Subcutaneous preadipocyte (primary cell): ENCODE results near the gene FOXN3.

DNA sequence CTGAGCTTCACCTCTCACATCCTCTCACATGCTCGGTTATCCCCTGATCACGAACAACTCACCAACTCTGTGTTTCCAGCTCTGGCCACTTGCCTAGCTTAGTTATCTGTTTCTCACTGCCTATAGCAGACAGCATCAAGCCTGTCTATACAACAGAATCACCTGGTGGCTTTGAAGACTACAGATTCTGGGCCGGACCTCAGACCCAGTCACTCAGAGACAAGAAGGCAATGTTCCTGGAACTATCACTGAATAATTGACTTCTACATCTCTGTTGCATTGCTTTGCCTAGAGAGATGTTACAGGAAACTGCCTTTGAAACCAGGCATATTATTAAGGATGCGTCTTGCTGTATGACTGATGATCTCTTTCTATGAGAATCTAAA is 158.1 kb downstream of the FOXN3 start:
- CAGE, long polyA plus RNA = no peak

GRCh38 chr14:89284341-89285021 is 132.6 kb downstream of the FOXN3 start:
- CAGE, long polyA plus RNA = no peak

GRCh38 chr14:89366900-89367085 is 50.2 kb downstream of the FOXN3 start:
- CAGE, long polyA plus RNA = no peak

DNA sequence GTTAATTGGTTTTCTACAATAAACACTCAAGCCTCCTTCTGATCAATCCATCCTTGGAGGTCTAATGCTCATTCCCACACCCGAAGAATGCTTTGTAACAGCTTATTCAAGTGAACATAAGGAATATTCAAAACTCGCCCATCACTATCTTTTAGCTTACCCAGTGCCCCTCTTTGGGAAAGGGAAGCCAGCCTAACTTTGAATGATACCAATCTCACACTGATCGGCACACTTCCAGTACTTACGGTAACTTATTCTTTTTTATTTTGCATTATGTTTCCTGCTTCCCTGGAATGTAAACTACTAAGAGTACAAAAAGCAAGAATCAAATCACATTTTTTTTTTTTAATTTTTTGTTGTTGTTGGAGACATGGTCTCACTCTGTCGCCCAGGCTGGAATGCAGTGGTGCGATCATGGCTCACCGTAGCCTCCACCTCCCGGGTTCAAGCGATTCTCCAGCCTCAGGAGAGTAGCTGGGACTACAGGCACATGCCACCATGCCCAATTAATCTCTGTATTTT is 14.1 kb downstream of the FOXN3 start:
- CAGE, long polyA plus RNA = no peak

- CAGE, long polyA plus RNA = no peak
Observed at GRCh38 chr14:89416830-89417458, at the start of gene FOXN3. Gene FOXN3, minus strand, starts transcription at chr14:89417233.

- CAGE, long polyA plus RNA = no peak
Observed at GRCh38 chr14:89493649-89494527, 76.9 kb upstream of the FOXN3 start.

GRCh38 chr14:89575341-89575764 is 158.3 kb upstream of the FOXN3 start:
- CAGE, long polyA plus RNA = no peak

DNA sequence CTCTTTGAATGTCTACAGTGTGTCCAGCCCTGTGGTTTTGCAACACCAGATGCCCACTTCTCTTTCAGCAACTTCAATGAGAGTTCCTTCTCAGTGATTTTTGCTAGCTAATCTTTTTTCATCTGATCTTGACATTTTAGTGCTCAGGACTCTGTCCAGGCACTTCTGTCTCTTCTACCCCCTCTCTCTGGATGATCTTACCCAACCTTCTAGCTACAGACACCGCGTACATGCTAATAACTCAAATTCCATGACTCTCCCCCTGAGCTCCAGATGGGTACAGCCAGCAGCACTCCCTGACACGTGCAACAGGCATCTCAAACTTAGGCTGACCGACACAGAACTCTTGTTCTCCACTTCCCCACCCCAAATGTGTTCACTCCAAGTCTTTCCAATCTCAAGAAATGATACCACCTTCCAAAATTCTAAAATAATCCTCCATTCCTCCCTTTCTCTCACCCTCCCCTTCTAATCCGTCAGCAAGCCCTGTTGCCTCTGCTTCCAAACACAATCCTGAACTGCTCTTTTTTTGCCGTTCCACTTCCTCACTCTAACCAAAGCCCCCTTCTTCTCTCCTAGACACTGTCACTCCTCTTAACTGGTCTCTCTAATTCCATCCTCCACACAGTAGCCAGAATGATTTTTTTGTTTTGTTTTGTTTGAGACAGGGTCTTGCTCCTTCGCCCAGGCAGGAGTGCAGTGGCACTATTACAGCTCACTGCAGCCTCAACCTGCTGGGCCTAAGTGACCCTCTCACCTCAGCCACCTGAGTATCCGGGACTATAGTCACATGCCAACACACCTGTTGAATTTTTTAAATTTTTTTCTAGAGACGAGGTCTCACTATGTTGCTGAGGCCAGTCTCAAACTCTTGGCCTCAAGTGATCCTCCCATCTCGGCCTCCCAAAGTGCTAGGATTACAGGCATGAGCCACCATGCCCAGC is 161.4 kb upstream of the FOXN3 start:
- CAGE, long polyA plus RNA = no peak

DNA sequence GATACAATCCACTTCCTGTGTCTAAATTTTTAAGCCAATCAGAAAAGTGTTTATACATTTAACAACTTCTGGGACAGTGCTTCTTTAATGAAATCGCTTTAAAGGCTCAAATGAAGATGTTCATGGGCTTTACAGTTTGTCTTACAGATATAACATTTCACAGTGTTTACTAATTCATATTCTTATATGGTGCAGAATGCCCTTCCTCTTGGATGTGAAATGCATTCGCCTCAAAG is 200.0 kb upstream of the FOXN3 start:
- CAGE, long polyA plus RNA = no peak

GRCh38 chr14:89648445-89649159 is 231.6 kb upstream of the FOXN3 start:
- CAGE, long polyA plus RNA = no peak

- CAGE, long polyA plus RNA = no peak
Observed at GRCh38 chr14:89956641-89956943, 865 bp downstream of the TDP1 start.

DNA sequence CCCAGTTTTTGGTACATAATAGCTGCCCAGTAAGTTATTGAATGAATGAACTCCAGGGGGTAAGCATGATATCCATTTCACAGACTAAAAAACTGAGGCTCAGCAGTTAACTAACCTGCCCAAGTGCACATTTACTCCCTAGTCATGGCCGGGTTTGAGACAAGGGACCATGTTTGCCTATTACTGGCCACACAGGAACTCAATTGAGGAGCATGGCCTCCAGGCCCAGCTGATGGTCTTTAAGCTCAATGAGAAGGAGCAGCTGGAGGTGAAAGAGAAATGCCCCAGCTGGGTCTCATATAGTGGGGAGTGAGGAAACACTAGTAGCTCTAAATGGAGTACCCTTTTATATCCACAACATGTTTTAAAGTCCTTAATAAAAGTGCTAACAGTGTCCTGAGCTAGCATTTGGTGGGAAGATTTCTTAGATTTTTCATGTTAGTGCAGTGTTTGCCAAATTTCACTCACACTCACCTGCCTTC is 1.6 kb downstream of the TDP1 start:
- CAGE, long polyA plus RNA = no peak

- CAGE, long polyA plus RNA = no peak
Observed at GRCh38 chr14:90299501-90299905, 32.2 kb downstream of the NRDE2 start.

DNA sequence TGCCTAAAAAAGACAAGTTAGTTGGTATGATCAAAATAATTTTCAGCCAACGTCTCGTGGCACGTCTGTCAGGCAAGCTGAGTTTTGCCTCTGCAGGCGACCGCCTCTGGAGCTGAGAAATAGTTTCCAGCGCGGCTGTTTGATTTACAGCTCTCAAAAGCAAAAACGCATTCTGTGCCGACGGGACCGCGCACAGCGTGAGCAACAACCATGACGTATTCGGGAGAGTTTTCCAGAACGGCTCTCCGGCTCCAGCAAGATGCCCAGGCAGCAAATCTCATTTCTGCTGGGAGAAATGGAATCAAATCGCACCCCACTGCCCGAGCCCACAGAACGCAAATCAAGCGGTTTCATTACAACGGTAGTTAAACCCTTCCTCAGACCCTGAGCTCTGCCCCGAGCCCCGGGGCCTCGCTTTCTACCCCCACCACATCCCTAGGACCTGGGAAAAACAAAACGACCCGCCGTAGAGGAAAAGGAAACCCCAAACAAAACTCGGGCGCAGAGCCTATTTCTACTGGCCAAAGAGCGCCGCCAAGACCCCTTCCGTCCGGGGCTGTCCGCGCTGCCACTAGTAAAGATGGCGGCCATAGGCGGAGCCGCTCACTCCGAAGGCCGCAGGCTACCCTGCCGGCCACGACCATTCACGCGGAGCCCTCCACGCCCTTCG is 14.1 kb upstream of the CALM1 start:
- CAGE, long polyA plus RNA = no peak

DNA sequence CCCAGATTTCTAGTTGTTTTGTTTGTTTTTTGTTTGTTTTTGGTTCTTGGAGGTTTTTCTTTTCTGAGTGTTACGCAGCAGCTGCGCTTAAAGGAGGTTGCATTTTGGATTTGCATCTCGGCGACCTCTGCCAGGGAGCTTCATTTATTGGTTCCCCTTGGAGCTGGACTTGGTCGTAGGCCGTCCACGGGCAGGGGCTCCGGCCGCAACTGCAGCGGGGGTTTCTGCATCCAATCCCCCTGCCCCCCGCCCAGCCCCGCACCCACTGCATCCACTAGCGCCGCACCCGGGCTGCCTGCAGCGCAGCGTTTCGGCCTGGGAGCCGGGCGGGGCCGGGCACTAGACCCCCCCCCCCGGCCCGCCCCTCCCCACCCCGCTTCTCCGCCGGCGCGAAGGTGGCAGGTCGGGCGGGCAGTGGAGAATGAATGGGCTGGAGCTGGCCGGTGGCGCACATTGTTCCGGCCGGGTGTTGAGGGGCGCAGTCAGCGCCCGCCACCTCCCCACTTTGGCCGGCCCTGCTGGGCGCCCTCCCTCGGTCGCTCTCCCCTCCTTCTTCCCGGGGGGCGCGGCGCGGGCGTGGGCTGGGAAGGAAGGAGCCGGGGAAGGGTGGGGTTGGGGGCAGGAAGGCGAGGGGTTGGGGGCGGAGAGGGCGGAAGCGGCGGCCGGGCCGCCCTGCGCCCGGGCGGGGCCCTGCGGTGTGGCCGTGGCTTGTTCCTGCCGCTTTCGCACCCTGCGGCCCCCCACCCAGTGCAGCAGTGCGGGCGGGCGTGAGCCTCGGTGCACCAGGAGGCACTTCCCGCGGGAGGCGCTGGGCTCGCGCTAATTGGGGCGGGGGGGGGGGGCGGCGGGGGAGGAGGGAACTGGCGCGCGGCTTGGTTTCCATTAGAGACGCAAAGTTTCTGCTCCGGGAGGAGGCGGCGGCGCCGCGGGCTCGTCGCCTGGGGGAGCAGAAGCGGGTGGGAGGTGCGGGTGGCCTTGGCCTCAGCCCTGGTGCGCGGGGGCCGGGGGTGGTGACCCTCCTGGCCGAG is 768 bp downstream of the CALM1 start:
- CAGE, long polyA plus RNA = no peak

DNA sequence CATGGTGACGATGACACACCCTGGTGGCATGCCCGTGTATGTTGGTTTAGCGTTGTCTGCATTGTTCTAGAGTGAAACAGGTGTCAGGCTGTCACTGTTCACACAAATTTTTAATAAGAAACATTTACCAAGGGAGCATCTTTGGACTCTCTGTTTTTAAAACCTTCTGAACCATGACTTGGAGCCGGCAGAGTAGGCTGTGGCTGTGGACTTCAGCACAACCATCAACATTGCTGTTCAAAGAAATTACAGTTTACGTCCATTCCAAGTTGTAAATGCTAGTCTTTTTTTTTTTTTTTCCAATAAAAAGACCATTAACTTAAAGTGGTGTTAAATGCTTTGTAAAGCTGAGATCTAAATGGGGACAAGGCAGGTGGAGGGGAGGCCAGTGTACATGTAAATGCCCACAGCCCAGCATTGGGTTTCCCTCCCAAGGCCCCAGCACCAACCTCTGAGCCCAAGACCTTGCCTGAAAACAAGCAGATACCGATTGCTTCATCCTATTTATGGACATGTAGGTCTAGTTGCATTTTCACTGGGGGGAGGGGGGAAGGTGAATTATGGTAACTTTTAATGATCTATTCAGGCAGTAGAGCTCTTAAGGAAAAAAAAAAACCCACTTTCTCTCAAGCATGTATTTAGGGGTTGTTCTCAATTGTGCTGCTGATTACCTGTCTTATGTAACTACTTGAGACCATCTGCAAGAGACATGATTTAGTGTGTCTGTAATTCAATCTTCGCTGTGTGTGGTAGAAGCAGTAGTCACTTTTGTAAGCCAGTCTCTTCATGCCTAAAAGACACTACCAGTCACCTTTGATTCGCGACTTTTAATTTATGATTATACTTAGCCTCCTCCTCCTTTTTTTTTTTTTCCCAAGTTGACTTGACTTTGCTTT is 8.7 kb downstream of the CALM1 start:
- CAGE, long polyA plus RNA = no peak

GRCh38 chr14:90502213-90502429 is 105.3 kb downstream of the CALM1 start:
- CAGE, long polyA plus RNA = no peak

GRCh38 chr14:90535677-90536534 is 139.1 kb downstream of the CALM1 start:
- CAGE, long polyA plus RNA = no peak

- CAGE, long polyA plus RNA = no peak
Observed at GRCh38 chr14:90624772-90625720, 191.2 kb downstream of the TTC7B start.

DNA sequence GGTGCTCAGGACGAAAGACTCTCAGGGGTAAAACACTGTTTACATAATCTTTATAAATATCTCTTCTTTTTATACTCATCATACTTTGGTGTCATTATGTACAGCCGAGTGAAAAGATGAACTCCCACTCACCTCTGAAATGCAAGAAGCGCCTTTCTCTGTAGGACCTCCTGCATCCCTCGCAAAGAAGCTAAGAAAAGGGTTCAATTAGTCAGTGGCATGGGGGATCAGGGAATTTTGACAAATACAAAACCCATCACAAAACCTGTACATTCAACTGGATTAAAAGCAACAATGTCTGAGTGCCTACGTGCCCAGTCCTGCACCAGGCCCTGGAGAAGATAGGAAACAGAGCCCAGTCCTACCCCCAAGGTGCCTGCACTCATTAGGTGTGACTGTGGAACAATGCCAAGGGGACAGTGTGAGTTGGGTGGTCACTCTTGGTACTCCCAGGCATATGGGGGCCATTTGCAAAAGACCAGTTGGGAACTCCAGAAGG is 163.5 kb downstream of the TTC7B start:
- CAGE, long polyA plus RNA = no peak